NCI-H460 (cell line): Measurements from ENCODE around the genes AP3B2, TM6SF1 and SH3GL3.

DNA sequence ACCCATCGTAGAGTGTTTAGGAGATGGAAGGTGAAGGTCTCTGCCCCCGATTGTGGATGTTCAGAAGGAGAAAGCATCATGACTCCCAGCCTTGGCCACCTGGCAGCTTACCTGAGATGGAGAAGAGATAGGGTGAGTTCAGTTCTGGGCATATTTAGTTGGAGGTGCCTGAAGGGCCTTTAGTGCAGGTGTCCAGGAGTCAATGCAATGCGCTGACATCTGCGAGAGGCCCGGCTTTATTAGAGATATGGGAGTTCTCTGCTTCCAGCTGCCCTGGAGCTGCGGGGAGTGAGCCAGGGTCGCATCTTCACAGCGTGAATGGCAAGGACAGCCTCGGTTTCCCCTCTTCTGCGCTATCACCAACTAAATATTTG, 727 bp upstream of the STARD5 start:
RAMPAGE:
- cytosol, long total RNA = no peak
- long total RNA = no peak
- nucleus, long total RNA = no peak

DNA sequence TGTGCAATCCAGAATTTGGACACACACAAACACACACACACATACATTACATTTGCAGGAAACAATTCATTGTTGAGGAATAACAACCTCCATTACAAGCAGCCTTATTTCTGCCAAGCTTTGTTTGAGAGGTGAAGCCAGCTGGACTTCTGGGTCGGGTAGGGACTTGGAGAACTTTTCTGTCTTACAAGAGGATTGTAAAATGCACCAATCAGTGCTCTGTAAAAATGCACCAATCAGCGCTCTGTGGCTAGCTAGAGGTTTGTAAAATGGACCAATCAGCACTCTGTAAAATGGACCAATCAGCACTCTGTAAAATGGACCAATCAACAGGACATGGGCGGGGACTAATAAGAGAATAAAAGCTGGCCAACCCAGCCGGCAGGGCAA, 81.1 kb downstream of the MEX3B start:
RAMPAGE:
- cytosol, long total RNA = no peak
- long total RNA = no peak
- nucleus, long total RNA = no peak

DNA sequence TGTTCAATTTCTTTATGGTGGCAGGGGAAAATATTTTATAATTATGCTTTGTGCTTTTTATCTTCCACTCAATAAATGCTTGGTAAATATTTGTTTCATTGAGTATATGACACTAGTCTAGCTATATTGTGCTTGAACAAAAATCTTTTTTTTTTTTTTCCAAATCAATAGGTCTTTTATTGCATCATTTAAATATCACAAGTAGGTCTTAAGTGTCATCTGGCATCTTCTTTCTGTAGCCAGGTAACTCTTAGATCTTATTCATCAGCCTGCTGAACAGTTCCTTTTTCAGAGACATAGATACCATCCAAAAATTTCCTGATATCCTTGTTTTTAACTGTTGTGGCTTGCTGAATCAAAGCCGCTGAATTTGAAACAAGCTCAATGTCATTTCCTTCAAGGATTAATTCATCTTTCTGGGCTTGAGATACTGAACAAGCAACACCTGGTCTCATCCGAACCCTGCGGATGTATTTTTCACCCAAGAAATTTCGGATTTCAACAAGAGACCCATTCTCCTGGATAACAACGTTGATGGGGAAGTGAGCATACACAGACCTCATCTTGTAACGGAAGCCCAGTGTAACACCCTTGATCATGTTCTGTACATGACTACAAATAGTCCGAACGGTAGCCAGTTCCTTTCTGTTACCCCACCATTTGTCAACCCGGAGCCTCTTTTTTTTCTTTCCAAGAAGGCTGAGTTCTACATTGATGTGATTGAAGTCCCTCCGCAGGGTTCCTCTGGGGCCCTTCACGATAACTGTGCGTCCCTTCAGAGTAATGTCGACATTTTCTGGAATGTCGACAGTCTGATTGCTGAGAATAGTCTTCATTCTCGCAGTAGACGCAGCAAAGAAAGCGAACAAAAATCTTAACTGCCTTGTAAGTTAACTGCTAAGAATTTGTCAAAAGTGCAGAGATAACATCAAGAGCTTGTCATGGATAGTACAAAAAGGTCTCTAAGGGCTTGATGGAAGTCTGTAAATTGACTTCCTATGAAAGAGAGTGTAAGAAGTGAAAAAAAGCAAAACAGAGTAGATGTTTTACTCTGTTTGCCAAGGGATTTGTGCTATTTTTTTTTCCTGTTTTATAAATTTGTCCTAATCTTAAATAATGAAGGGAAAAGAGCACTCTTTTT, 23.1 kb upstream of the GOLGA6L10 start:
RAMPAGE:
- cytosol, long total RNA = start-site peak on the minus strand centred at position 856 of the sequence, 22 bp wide, 101 and 90 reads in 2 replicates
- long total RNA = start-site peak on the minus strand centred at position 862 of the sequence, 11 bp wide, 279 and 632 reads in 2 replicates
- nucleus, long total RNA = start-site peak on the minus strand centred at position 854 of the sequence, 19 bp wide, 35 and 18 reads in 2 replicates

DNA sequence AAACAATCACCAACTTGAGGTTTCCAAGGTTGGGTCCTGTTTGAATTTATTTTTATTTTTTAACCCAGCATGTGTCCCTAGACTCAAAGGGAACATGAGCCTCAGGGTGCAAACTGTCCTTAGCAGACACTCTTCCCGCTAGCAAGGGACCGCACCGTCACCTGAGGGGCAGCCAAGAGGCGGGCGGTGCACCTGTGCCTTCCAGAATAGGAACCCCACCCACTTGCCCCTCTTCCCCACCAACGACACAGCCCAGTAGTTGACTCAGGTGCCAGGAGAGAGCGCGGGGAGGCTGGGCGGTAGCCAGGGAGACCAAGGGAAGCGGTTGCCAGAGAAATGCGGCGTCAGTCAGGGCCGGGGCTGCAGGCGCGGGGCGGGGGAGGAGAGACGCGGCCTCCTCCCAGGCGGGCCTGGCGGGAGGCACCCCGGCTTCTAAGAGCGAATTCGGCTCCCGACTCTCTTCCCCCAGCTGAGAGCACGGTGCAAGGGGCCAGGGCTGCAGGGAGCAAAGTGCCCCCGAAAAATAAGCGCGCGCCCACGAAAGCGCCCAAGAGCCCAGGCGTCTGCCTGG, 994 bp downstream of the CPEB1 start:
RAMPAGE:
- cytosol, long total RNA = no peak
- long total RNA = no peak
- nucleus, long total RNA = no peak

RAMPAGE:
- cytosol, long total RNA = no peak
- long total RNA = no peak
- nucleus, long total RNA = no peak
Measured at GRCh38 chr15:82699761-82700179, 9.9 kb downstream of the AP3B2 start.

DNA sequence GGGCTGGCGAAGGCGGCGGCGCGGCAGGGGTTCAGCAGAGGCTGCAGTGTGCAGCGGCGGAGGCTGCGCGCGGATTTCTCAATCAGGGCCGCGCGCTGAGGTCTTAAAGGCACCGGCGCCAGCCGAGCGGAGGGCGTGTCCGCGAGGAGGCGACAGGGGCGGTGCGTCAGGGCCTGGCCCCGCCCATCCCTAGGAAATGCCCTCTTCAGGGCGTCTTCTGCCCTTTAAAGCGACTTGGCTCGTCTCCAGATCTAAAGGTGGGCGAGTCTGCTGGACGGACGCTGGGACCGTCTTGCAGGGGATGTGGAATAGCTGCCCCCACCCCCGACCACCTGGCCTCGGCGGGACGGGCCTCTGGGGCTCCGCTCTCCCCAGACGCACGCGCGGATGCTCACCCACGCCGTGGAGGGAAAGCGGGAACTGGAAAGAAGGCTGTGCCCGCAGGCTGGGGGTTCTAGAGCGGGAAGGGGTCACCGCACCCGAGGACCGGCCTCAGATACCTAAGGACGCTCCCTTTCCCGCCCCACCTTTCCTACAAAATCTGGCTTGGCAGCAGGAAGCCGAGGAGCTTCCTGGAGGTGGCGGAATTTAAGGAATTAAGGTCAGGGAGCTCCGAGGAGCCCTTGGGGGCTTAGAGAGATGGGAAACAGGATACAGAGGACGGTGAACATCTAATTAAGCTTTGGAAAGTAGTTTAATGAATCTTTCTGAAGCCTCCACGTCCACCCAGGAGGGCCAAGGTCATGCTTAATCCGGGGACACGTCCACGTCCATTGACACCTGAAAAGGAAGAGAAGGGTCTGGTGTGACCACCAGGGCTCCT, at the start of gene AP3B2:
Gene AP3B2, minus strand, starts transcription at position 80 of the 823 bp plus-strand sequence.
RAMPAGE:
- cytosol, long total RNA = no peak
- long total RNA = no peak
- nucleus, long total RNA = no peak

DNA sequence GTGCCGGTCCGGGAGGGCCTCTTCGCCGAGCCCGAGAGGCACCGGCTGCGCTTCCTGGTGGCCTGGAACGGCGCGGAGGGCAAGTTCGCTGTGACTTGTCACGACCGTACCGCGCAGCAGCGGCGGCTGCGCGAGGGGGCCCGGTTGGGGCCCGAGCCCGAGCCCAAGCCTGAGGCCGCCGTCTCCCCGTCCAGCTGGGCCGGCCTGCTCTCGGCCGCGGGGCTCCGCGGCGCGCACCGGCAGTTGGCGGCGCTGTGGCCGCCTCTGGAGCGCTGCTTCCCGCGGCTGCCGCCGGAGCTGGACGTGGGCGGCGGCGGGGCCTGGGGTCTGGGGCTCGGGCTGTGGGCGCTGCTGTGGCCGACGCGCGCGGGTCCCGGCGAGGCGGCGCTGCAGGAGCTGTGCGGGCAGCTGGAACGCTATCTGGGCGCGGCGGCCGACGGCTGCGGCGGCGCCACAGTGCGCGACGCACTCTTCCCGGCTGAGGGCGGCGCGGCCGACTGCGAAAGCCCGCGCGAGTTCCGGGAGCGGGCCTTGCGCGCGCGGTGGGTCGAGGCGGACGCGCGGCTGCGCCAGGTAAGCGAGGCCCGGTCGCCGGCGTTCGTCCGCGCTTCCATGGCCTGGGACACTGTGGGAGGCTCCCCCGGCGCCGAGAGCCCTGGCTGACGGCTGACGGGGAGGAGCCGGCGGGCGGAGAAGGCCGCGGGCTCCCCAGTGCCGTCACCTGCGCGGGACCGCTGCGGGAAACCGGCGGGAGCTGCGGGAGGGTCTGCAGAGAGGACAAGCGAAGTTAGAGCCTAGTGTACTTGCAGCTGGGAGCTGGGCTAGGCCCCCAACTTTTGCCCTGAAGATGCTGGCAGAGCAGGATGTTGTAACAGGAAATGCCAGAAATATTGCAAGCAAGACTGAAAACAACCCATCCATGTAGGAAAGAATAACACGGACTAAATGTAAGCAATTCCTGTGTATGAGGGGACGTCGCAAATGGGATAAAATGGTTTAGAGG, 636 bp downstream of the WHAMM start:
RAMPAGE:
- cytosol, long total RNA = no peak
- long total RNA = no peak
- nucleus, long total RNA = no peak

GRCh38 chr15:82826057-82826730, 16.8 kb downstream of the WHAMM start:
RAMPAGE:
- cytosol, long total RNA = no peak
- long total RNA = no peak
- nucleus, long total RNA = no peak

DNA sequence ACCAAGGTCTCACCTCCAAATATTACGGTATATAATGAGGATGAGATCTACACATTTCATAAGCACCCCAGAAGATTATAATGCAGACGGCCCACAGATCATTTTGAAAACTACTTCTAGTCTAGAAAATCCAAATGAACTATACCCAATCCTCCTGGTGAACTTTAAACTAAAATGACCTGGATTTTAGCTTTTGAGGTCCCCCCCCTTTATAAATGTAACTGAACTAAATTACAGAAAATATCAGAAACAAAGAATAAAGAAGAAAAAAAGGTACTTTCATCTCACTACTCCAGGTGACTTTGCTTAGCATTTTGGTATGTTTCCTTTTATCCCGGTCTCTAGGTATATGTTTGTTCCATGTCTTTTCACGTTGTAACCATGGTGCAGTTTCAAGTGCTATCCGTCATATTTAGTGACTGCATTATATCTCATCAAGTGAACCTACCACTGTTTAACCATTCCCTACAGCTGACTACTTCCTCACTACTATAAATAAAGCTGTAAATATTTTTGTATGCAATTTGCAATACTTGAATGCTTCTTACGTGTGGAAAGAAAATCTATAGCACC, 2.3 kb downstream of the BTBD1 start:
RAMPAGE:
- cytosol, long total RNA = no peak
- long total RNA = no peak
- nucleus, long total RNA = no peak

GRCh38 chr15:83106990-83108113, at the start of gene TM6SF1:
TM6SF1 (plus strand) TSS chr15:83107645.
RAMPAGE:
- cytosol, long total RNA = no peak
- long total RNA = no peak
- nucleus, long total RNA = no peak

DNA sequence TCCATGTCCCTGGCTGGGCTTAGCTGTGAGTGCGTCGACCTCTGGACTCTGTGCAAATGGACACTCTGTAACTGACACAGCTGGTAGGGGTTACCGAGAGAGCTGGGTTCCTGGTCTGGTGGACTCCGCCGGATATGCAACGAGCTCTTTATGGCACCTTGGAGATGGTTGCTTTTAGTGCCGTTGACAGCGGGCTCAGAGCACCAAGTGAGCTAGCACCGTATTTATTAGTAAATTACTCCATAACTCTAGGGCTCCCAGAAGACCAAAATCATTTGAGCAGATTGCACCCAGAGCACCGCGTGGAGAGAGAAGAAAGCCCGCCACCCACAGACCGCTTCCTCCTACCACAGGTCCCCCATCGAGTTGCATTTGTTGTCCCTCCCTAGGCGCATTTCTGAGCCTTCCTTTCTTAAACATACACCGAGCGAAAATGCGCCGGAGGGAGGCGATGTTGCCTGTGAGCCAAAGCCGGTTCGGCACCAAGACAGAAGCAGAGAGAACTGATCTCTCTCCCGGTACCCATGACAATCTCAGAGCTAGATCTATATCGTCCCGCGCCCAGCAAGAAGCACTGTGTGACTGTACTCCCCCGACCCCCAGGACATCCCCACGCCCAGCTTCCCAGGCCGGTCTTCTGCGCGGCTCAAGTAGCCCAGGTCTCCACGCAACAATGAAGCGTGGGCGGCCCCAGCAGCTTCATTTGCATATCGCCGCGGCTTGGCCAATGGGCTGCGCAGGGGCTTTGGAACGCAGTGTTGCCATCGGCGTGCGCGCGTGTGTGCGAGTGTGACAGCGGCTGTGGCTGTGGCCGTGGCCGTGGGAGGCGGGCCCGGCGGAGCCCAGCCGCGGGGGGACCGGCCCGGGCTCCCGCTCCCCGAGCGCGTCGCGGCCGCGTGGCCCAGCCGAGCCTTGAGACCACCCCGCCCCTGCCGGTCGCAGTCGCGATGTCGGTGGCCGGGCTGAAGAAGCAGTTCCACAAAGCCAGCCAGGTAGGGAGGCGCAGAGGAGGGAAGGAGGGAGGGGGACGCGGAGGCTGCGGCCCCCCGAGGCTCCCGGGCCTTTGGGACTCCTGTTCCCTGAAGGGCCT, at the start of gene SH3GL3:
Gene SH3GL3, plus strand, starts transcription at position 755 of the 1,090 bp plus-strand sequence.
RAMPAGE:
- cytosol, long total RNA = no peak
- long total RNA = no peak
- nucleus, long total RNA = no peak

DNA sequence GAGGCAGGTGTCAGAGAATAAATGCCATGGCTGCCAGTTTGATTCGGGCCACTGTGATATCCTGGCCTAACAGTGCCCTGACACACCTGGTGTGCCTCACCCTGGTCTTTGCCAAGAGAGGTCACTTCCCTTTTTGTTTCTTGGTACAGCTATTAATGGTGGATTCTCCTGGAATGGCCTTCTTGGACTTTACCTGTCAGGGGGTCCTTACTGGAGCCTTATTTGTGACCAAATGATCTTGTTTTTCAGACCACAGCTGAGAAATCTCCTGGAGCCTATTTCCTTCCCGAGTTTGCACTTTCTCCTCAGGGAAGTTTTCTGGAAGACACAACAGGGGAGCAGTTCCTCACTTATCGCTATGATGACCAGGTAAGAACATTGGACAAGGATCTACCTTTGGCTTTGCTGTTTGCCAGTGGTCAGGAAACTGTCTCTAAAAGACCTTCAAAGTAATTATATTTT, 50.2 kb downstream of the ADAMTSL3 start:
RAMPAGE:
- cytosol, long total RNA = no peak
- long total RNA = no peak
- nucleus, long total RNA = no peak

DNA sequence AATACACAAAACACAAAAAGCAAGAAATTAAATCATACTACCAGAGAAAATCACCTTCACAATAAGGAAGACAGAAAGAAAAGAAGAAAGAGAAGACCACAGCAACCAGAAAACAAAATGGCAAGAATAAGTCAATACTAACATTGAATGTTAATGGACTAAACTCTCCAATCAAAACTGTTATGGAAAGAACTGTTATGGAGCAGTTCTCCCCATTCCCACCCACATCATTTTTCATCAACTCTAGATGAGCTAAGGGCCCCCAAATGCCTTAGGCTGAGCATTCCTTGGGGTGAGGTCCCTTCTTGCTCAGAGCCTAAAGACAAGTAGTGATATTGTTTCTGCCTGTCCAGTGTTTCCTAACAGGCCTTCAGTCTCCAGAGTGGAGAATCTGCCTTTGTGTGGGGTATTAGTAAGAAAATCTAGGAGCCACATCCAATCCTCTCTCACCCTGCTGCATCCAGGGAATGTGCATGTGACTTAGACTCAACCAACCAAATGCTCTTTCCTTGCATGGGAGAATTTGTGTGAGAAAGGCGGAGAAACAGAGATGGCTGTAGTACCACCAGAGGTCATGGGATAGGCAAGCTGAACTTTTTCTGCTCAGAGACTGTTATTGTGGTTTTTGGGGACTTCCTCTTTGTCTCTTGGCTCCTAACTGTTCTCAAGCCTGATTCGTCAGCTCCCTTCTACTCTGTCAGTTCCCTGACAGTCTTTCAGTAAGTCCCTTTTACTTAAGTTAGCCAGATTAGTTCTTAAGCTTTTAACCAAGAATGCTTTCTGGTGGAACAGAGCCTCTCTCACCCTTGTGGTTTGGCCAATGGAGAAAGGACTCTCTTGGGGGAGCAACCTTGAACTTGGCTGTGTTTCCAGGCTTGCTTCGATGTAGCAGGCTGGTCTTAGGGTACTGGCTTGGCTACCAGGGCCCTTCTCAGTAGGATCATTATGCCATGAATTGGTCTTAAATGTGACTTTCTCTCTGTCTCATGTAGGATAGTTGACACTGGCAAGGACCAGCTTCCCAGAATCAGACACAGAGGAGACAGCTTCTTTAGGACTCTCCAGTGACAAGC, 2.6 kb upstream of the ZSCAN2 start:
RAMPAGE:
- cytosol, long total RNA = no peak
- long total RNA = no peak
- nucleus, long total RNA = no peak

RAMPAGE:
- cytosol, long total RNA = no peak
- long total RNA = no peak
- nucleus, long total RNA = start-site peak on the plus strand at chr15:84631459-84631477, 91 and 57 reads in 2 replicates
Measured at GRCh38 chr15:84631354-84632276, 22.5 kb downstream of the WDR73 start.

DNA sequence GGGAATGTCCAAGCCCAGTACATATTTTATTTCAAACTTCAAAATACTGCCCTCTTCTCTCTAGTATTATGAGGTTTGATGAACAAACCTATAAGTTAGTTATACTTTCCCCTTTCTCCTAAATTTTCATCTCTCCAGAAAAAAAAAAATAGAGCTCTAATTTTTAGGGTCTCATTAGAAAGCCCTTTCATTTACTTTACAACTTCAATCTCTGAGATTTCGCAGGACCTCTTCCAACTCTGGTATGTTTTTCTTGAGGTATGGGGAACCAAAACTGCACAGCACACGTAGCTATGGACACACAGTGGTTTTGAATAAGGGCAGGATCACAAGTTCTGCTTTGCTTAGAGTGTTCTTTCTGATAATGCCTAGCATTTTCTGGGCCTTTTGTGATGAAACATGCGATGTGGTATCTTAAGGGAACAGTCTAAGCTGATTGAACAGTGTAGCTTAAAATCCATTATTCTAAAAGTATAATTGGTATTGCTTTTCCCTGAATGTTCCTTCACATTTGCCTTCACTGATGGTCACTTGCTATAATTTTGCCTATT, 25.3 kb downstream of the ZNF592 start:
RAMPAGE:
- cytosol, long total RNA = no peak
- long total RNA = no peak
- nucleus, long total RNA = no peak

GRCh38 chr15:84929883-84930515, 45.5 kb downstream of the SLC28A1 start:
RAMPAGE:
- cytosol, long total RNA = no peak
- long total RNA = no peak
- nucleus, long total RNA = no peak

GRCh38 chr15:84955243-84955844, 26.3 kb upstream of the PDE8A start:
RAMPAGE:
- cytosol, long total RNA = no peak
- long total RNA = no peak
- nucleus, long total RNA = no peak

DNA sequence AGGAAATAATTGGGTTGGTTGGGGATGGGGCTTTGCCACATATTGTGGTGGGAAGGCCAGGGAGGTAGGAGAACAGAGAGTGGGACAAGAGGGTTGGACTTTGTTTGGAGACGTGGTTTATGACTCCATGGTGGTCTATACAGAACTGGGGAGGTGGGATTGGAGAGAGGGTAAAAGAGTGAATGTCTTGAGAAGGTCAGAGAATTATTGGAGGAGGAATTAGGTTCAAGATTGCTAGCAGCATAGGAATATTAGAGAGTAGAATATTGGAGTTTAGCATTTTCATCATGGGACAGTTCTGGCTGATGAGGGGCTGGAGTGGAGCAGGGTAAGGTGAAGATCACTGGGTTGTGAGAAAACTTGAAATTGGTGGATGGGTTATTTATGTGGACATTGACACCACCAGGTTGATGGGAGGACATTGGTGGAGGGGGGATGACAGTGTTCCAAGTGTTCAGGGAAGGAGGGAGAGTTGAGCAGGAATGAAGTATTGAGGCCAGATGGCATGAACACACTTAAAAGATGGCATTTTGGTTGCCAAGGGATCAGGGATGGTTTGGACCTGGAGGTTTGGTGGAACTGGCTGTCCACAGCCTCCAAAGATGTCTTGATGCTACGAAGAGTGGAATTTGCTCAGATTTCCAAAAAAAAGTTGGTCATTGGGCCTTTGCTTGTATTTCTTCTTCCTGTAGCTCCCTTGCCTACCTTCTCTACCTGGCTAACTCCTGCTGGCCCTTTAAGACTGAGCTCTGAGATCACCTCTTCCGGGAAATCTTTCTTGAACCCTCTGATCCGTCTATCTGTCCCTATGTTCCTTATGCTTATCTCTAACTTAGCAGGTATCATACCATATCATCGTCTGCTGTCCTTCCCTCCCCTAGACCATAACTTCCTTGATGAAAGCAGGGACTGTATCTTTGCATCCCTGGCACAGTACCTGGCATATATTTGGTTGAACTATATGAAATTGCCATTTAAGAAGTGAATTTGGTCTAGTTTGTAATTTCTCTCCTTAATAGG, 42.0 kb downstream of the PDE8A start:
RAMPAGE:
- cytosol, long total RNA = no peak
- long total RNA = no peak
- nucleus, long total RNA = no peak

DNA sequence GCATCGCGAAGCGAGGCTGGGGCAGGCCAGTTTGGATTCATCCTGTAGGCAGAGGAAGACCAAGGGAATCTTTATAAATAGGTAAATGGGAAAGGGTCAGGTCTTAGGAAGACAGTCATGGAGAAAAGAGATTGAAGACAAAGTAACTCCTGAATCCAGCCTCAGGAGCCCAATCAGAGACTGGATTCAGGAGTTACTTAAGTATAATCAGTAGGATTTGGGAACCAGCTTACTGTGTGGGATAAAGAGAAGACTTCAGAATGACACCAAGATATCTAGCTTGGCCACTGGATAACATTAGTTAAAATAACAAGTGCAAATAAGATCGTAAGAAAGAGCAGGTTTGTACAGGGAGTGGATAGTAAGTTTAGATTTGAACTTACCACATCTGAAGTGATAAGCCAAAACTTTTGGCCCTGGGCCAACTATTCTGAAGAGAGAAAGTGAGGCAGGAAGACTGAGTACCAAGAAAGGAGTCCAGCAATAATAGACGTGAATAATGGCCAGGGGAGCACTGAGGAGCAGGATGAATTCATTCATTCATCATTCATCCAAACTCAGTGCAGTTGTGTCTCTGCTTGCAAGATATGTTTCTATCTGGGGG, 122.8 kb downstream of the PDE8A start:
RAMPAGE:
- cytosol, long total RNA = no peak
- long total RNA = no peak
- nucleus, long total RNA = no peak

DNA sequence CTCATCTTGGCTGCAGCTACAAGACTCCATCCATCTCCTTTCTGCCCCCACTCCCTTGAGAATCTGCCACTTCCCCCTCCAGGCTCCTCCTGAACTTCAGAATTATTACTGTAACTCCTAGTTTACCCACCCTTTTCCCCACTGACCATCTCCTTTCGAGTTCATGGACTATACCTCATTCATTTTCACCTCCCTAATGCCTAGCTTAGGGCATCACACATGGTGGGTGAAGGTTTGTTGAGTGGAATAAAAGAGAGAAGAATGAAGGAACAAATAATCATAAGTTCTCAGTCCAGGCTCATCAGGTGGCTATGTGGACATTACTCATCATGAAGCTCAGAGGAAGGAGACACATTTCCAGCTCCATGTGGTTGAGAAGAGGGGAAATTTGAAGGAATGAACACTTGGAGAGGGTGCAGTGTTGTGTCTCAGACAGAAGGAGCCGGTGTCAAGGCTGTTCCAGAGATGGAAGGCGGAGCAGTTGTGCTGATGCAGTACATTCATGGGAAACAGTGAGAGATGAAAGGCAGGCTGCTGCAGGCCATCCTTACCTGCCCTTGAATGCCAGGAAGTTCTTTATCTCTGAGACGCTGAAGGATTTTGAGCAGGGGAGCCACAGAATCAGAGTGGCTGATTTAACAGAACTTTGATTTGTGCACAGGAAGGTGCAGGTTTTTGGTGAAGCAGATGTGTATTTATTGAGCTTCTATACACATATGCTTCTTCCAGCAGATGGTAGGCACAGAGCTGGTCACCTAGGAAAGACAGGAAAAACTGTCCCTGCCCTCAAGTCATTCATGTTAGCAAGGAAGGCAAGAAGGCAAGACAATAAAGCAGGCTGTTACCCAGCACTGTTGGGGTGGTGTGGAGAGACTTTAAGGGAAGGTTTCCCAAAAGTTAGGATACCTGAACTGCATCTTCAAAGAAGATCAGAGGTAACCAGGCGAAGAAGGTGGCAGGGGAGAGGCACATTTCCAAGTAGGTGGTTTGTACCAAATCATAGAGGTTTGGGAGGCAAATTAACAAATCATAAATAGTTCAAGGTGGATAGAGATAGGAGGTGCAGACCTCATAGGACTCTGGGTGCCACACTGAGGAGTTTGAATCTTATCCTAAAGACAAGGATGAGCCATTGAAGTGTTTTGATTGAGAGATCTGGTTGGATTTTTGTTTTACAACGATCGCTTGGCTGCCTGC, 125.0 kb downstream of the PDE8A start:
RAMPAGE:
- cytosol, long total RNA = no peak
- long total RNA = no peak
- nucleus, long total RNA = no peak